HT1080 (cell line): ENCODE results near the gene APMAP.

DNA sequence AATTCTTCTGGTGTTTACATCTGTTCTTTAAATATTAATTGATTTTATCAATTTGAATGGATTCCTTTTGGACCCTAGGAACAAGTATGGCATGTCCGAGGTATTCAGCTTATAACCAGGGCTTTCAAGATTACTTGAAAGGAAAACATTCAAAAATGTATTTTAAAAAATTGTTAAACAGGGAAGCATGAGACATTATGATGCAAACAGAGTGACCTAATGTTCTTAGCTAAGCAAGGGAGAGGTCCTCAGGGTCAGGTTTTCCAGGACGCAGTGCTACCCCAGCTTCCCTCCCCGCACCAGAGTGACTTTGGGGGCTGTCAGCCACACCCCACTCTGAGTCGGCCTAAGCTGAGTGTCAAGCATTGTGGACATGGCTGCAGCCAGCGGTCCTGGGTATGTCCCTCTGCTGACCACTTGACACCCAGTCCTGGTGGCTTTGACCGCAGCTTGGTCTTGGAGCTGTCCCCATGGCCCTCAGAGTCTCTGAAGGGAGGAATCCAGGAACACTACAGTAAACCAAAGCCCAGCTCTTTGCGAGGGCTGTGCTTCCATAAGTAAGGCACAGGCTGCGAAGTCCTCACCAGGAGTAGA lies 54.8 kb upstream of the CD93 start:
RAMPAGE:
- cytosol, long total RNA: no peak
- long total RNA: no peak
- nucleus, long total RNA: no peak

DNA sequence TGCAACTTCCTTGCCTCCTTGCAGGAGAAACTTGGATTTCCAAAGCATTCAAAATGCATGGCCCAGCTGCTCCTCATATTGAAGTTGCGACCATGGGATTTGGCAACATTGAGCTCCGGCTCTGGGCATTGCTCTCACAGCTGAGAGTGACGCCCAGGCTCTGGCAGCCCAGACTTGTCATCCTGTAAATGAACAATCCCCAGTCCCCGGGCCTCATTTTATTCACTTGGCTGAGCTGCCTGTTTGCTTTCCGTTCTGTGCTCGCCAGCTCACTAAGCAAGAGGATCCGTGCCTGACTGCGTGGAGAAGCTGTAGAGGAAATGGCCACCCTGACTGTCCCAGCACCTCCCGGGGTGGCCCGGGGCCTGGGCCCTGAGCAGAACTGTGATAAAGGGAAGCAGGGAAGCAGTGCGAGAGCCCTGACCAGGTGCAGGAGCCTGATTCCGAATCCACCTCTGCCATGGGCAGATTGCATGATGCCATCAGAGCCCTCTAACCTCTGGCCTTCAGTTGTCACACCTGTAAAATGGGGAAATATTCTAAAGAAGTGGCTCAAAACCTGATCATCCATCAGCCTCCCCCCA lies 119.6 kb upstream of the CD93 start:
RAMPAGE:
- cytosol, long total RNA: no peak
- long total RNA: no peak
- nucleus, long total RNA: no peak

DNA sequence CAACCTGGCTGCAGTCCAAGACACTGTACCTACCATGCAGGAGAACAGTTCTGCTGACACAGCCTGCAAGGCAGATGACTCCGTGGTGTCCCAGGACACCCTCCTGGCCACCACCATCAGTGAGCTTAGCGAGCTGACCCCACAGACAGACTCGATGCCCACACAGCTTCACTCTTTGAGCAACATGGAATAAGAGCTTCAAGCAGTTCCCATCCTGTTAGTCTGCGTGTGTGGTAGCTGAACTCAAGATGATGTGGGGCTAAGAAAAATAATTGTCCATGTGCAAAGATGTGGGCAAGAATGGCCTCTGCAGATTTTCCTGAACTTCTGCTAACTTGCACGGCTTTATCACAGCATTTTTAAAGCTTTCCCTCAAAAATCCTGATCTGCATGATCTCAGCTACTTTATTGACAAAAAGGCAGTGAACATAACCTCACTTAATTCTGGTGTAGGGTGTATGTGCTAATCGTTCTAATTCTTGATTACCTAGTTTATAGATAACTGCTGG lies 8.3 kb downstream of the GZF1 start:
RAMPAGE:
- cytosol, long total RNA: no peak
- long total RNA: no peak
- nucleus, long total RNA: no peak

RAMPAGE:
- cytosol, long total RNA: no peak
- long total RNA: no peak
- nucleus, long total RNA: no peak
These were observed 8.9 kb downstream of the CST3 start for GRCh38 chr20:23628426-23629686.

GRCh38 chr20:24103358-24103761 lies 114.8 kb upstream of the GGTLC1 start:
RAMPAGE:
- cytosol, long total RNA: no peak
- long total RNA: no peak
- nucleus, long total RNA: no peak

DNA sequence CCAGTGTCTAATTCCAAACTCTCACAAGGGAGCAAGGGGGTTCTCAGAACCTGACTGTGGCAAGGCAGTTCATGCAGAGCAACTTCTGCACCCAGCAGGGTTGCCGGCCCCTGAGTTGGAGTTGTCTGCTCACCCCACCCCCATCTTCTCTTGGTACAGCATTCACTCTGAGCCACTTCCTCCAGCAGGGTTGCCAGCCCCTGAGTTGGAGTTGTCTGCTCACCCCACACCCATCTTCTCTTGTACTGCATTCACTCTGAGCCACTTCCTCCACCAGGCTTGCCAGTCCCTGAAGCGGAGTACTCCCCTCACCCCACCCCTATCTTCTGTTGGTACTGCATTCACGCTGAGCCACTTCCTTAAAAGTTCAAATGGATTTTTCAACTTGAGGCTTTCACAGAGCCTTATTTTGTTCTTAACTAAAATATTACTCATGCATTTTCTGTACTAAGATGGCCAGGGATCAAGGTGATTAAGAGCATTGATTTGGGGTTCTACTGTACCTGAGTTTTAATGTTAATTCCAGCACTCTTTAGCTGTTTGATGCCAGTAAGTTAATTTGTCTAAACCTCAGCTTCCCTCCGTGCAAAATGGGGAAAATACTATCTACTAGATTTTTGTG lies 79.7 kb upstream of the SYNDIG1 start:
RAMPAGE:
- cytosol, long total RNA: no peak
- long total RNA: no peak
- nucleus, long total RNA: no peak

GRCh38 chr20:24834510-24834776 lies 114.6 kb upstream of the CST7 start:
RAMPAGE:
- cytosol, long total RNA: no peak
- long total RNA: no peak
- nucleus, long total RNA: no peak

DNA sequence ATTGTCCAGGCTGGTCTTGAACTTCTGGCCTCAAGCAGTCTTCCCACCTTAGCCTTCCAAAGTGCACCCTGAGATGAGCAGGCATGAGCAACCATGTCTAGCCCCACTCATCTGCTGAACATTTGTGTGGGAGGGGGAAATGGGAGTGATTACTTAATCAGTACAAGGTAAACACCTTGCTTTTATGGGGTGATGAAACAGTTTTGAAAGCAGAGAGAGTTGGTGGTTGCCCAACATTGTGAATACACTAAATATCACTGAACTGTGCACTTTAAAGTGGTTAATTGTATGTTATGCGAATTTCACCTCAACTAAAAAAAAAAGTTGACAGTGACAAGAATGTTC lies 5.3 kb downstream of the APMAP start:
RAMPAGE:
- cytosol, long total RNA: no peak
- long total RNA: no peak
- nucleus, long total RNA: no peak

GRCh38 chr20:24992548-24993248 lies at the start of gene APMAP:
APMAP (minus strand) TSS chr20:24992751.
RAMPAGE:
- cytosol, long total RNA: start-site peak on the minus strand at chr20:24992709-24992782, 409 and 290 reads in 2 replicates
- long total RNA: start-site peak on the minus strand at chr20:24992709-24992734, 134 reads
- nucleus, long total RNA: no peak

DNA sequence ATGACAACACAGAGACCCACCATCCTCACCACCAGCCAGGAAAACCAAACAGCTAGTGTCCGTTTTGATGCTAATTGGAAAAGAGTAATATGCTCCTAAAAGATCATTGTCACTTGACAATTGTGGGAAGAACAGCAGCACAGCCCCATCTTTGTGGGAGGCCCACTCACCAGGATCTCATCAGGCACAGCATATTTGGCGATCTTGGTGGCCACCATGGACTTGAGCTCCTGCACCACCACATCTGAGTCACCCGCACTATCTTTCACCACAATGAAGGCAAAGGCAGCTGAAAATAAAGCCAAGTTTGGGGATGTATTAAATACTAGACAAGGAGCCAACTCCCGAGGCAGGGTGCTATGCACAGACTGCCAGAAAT lies 16.5 kb upstream of the APMAP start:
RAMPAGE:
- cytosol, long total RNA: no peak
- long total RNA: no peak
- nucleus, long total RNA: no peak

DNA sequence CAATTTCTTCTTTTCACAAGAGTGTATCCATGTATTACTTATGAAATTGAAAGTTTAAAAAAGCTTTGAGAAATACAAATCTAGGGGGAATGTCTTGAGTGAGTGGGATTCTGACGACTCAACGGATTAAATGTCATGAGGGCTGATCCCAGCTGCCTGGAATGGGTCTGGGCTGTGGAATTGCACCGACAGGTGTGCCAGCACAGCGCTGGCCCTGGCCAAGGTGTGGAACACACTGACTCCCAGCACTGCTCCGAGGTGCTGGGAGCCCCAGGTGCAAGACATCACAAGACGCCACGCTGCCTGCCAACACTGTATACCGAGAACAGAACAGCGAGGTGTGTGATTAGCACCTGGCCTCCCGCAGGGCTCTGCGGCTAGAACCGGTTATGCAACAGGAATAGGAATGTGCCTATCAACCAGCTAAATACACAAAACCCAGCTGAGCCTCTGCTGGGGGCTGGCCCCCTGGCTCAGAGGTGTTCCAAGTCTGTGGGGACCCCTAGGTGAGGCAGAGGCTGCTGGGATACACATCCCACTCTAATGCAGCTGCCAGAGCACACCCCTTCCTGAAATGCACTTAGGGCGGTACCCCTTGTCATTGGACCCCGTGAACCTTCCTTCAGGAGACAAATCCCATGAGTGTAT lies 24.8 kb upstream of the APMAP start:
RAMPAGE:
- cytosol, long total RNA: no peak
- long total RNA: no peak
- nucleus, long total RNA: no peak

DNA sequence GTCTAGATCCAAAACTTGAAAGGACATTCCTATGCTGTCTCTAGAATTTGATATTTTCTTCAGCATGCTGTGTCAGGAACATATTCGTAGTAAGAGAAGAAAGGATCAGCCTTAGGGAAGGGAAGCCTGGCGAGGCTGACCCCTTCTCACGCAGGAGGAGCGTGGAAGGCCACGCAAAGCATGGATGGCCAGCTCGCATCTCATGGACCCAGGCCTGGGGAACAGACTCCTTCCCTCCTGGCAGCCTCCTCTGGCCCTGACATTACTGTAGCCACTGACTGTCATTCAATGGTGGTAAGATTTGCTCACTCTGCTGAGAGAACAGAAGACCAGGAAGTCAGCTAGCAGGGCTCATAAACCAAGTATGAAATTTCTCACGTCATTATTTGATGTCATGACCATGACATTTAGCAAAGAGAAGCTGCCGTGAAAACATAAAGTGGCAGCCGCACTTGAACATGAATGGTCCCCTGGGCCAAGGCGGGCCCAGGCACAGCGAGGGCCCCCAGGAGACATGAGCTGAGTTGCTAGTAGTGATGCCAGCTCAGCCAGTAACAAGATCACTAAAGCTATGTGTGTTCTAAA lies 20.3 kb downstream of the ACSS1 start:
RAMPAGE:
- cytosol, long total RNA: no peak
- long total RNA: no peak
- nucleus, long total RNA: no peak

RAMPAGE:
- cytosol, long total RNA: no peak
- long total RNA: no peak
- nucleus, long total RNA: no peak
These were observed 9.5 kb upstream of the PYGB start for GRCh38 chr20:25238395-25238754.

GRCh38 chr20:25288434-25288922 lies 40.6 kb downstream of the PYGB start:
RAMPAGE:
- cytosol, long total RNA: no peak
- long total RNA: no peak
- nucleus, long total RNA: no peak

RAMPAGE:
- cytosol, long total RNA: no peak
- long total RNA: no peak
- nucleus, long total RNA: no peak
These were observed 71.3 kb downstream of the PYGB start for GRCh38 chr20:25319047-25319655.

DNA sequence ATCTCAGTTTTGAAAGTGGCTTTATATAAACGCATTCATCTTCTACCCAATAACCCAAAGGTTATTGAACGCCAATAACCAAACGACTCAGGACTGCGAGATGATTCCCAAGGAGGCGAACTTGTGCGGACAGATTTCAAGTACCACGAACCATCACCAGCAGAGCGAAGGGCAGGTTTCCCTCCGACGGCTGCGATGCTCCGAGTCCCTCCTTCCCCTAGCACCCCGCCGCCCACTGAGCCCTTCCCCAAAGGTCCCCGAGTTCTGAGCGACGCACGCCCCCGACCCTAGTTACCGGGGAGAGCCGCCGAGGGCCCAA lies 1.0 kb downstream of the ABHD12 start:
RAMPAGE:
- cytosol, long total RNA: no peak
- long total RNA: no peak
- nucleus, long total RNA: no peak

DNA sequence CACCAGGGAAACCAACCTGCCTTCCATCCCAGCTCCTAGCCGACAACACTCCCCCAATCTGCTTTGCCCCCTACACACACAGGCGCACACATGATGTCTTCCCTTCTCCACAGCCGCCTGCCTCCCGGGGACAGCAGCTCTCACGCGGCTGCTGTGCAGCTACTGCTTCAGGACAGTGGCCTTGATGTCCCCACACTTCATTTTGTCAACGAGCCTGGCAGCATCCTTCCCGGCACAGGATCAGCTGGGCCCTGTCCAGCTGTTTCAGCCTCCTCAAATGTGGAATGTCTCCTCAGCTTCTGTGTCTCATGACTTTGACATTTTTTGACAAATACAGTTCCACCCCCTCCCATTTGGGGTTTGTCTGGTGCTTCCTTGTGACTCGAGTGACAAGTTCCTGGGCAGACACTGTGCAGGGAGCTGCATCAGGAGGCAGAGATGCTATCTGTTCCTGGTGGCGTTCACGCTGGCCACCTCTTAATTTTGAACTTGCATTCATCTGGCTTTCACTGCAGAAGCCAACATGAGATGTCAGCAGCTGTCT lies 57.1 kb downstream of the GINS1 start:
RAMPAGE:
- cytosol, long total RNA: no peak
- long total RNA: no peak
- nucleus, long total RNA: no peak

GRCh38 chr20:25475993-25476865 lies 68.8 kb downstream of the GINS1 start:
RAMPAGE:
- cytosol, long total RNA: no peak
- long total RNA: no peak
- nucleus, long total RNA: no peak

GRCh38 chr20:25624344-25624883 lies 600 bp upstream of the NANP start:
RAMPAGE:
- cytosol, long total RNA: no peak
- long total RNA: no peak
- nucleus, long total RNA: no peak

DNA sequence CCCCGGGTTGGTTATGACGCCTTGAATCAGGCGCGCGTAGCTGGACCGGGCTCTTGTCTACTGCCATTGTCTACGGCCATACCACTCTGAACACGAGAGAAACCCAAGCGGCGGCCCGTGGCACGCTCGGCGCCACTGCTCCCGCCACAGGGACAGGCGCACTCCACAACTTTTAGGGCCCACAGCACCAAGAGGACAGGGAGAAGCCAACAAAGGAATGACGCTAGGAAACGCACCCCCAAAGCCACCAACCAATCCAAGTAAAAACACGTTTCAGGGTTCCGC lies 1849.3 kb upstream of the DEFB115 start:
RAMPAGE:
- cytosol, long total RNA: no peak
- long total RNA: no peak
- nucleus, long total RNA: no peak